Measurements from ENCODE around the genes WFS1 and CCDC96.

DNA sequence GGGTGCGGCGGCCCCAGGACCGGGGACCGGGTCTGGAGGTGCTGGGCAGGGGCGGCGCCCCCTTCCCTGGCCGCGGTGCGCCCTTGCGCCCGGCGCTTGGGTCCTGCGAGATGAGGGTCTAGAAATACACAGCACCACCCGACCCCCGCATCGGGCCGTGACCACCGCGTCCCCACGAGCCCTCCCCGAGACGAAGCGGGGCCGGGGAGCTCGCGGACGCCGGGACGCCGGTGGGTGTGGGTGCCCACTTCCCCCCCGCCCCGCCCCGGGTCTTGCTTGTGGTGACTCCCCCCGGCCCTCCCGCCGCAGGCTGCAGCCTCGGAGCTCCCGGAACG lies 360 bp downstream of the NSG1 start:
- RRBS: 7% methylated on average over 19 of the region's 39 CpGs

DNA sequence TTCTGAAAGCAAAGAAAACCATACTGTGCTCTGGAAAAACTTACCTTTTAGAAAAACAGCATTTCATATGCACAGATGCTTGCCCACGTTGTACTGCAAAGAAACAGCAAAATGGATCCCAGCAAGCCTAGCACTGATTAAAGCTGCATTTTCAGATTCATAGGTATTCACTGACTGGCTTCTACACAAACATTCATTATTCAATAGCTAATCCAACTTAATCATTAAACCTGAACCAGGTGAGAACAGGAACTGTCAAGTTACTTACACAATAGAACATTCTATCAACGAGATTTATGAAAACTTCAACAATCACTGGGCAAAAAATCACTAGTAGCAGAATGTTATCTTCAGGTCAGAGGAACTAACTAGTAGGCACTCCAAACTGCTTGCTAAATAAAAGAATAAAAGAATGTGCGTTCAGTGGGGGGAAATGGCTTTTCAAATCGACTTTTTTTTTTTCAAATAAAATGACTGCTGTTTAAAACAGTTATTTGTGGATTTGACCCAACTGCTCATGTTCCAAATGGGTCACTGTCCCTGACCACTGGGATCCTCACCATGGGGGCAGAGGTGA lies 42.3 kb downstream of the STX18 start:
- RRBS: no CpG with 5 or more reads among the region's 4 CpGs

DNA sequence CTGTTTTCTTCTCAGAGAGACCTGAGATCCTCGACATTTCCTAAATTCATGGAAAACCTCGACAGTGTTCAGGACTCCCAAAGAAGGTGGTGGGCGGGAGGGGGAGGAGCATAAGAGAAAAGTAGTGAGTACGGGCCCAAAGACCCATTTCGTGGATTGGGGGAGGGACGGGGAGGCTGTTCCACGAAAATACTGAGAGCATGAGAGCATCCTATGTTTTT lies 5.7 kb upstream of the MSX1 start:
- RRBS: no CpG with 5 or more reads among the region's 7 CpGs

- RRBS: no CpG with 5 or more reads among the region's 11 CpGs
Observed at GRCh38 chr4:5662784-5663655, 45.3 kb downstream of the EVC2 start.

GRCh38 chr4:6198812-6199434 lies 1.4 kb downstream of the JAKMIP1 start:
- RRBS: 5% methylated on average over 9 of the region's 27 CpGs

GRCh38 chr4:6269370-6270168 lies at the start of gene WFS1:
TSS of gene WFS1 (plus strand) at chr4:6269850.
- RRBS: 5% methylated on average over 52 of the region's 77 CpGs

GRCh38 chr4:6271678-6272237 lies 2.1 kb downstream of the WFS1 start:
- RRBS: 82% methylated on average over 6 of the region's 15 CpGs

- RRBS: no CpG with 5 or more reads among the region's 7 CpGs
Observed at GRCh38 chr4:6273078-6273536, 3.5 kb downstream of the WFS1 start.

DNA sequence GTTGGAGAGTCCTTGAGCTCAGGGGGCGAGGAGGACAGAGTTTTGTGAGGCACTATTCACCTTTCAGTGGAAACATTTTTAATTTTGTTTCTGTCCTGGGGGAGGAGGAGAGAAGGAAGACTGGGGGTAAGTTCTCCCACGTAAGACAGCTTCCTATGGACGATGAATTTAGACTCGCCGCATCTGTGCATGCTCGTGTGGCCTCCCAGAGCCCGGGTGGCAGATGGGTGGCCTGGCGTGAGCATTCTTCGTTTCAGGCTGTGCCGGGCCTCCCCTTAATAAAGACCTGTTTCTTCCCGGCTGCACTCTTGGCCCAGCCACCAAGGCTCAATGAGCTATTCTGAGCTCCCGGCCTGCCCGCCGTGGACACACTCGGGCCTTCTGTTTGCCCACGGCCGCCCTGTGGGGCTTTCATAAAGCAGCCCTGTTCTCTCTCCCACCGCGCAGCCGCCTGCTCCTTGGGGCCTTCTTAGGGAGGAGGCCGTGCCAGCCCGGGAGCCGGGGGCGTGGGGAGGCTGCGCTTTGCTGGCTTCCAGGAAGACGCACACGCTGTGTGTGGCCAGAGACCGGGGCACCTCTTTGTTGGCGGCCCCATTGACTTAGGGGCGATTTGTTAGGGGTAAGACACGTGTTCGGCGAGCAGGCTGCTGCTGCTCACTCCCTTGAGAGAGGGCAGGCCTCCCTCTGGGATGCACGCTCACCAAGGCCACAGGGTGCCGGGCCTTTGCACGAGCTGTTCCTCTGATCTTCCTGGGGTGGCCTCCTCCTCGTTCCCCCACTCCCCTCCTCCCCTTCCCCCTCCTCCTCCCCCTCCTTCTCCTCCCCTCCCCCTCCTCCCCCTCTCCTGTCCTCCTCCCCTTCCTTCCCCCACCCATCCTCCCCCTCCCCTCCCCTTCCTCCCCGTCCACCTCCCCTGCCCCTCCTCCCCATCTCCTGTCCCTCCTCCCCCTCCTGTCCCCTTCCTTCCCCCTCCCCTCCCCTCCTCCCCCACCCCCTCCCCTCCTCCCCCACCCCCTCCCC lies 11.2 kb downstream of the BLOC1S4 start:
- RRBS: 82% methylated on average over 12 of the region's 38 CpGs

DNA sequence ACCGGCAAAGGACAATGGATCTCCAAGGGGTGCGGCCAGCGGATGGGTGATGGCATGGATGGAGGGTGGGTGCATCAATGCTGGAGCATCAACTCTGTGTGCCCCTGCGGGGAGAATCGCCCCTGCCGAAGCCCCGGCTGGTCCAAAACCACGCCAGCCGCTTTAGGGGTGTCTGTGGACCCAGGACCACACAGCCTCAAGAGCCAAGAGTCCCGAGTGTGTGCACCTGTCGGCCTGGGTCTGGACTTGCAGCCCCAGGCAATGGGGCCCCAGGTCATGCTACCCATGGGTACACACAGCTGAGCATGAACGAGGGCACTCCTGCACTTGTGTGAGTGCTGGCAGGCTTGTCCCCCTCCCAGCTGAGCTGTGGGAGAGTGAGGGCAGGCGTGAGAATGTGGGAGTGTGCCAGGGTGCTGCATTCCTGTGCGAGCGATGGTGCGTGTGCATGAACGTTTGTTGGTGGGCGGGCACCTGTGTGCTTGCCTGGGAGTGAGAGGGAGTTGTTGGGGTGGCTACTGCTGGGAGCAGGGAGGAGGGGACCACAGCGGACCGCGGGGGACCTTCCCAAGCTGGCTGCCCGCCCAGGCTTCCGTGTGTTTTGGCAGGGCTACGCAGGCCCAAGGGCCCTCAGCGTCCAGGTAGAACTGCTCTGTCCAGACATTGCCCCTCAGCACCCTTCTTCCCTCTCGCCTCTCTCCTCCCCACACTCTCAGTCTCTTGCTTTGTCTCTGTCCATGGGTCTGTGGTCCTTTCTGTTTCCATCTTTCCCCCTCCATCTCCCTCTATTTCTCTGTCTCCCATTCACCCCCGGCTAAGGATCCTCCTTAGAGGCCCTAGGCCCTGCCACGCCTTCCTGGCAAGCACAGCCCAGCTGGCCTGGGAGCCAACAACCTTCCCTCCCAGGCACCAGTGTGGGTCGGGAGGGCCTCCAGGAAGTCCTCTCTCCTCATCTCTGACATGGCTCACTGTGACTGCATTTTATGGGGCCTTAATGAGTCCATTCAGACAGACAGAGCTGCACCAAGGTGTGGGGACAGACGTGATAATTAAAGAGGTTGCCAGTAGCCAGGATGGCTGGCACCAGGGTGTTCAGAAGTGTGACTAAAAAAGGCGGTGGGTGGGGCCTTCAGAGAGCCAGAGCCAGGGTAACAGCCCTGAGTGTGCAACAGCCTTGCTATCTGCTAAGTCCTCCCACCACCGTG lies 31.0 kb downstream of the BLOC1S4 start:
- RRBS: 90% methylated on average over 4 of the region's 32 CpGs

DNA sequence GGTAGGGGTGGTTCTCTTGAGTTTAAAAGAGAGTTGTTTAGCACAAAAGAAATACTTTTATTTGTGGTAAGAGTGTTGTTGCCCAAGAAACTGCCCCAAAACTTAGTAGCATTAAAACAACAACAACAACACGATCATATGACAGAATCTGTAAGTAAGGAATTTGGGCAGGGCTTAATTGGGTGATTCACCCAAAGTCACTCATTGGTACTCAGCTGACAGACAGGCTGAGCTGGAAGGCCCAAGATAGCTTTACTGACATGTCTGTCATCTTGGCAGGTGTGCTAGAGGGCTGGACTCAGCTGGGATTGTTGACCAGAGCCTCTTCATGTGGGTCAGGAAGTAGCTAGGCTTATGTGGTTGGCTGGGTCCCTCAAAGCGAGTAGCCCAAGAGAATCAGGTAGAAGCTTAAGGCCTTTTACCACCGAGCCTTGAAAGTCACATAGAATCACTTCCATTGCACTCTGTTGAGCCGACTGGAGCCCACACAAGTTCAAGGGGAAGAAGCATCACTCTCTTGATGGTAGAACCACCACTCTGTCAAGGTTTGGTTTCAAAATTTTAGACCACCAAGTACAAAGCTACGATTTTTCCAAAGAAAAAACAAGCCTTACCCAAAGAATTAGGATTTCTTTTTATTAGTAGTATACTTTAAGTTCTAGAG lies 52.4 kb downstream of the KIAA0232 start:
- RRBS: no CpG with 5 or more reads among the region's 5 CpGs

- RRBS: no CpG with 5 or more reads among the region's 5 CpGs
Observed at GRCh38 chr4:6841921-6842360, 59.4 kb downstream of the KIAA0232 start.

DNA sequence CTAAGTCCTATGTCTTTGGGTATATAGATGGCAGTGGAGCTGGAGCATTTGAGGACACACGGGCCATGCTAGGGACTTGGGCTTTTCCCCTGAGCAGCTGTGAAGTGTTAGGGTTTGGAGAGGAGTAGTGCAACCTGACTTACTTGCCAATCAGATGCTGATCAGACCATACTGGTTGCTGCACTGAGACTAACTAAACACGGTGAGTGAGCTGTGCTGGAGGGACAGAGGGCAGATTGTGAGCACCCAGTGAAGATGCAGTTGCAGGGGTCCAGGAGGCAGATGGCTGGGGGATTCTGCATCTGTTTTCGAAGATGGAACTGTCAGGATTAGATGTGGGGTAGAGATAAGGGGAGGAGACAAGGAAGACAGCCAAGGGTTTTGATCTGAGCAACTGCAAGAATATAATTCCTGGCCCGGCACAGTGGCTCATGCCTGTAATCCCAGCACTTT lies 60.7 kb upstream of the TBC1D14 start:
- RRBS: no CpG with 5 or more reads among the region's 4 CpGs

- RRBS: no CpG with 5 or more reads among the region's 7 CpGs
Observed at GRCh38 chr4:6883905-6885075, 25.3 kb upstream of the TBC1D14 start.

DNA sequence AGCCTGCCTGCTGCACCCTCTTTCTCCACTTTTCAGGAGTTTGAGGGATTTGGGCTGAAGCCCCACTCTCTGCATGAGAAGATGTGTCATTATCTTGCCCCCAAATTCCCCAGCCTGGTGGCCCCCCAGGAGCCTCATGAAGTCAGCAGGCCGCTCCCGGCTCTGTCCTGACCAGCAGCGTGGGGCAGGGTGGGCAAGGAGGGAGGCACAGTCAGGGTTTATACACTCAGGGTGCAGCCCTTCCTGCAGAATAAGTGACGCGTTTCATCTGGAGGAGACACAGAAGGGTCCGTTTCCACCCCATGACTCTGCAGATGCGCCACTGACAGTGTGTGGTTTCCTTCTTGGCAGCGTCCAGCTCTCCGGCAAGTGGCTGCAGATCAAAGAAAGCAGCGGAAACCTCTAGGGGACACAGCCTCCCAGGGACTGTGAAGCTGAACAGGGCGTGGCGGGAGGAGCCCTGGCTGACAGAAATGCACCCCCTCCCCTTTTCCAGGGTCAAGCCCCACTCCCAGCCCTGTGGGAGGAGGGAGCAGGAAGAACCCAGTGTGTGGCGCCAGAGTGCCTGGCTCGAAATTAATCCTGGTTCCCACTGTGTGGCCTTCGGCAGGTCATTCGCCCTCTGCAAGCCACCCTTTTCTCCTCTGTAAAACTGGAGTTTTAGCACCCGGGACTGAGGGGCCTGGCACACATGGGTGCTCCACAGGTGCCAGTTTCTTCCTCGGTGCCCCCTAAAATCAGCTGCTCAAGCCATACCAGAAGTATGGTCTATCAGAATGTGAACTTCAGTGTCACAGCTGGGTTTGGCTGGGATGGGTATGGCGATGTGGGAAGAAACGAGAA lies 17.3 kb upstream of the TBC1D14 start:
- RRBS: no CpG with 5 or more reads among the region's 20 CpGs

GRCh38 chr4:6908831-6909550 lies 635 bp upstream of the TBC1D14 start:
- RRBS: 0% methylated on average over 8 of the region's 48 CpGs

DNA sequence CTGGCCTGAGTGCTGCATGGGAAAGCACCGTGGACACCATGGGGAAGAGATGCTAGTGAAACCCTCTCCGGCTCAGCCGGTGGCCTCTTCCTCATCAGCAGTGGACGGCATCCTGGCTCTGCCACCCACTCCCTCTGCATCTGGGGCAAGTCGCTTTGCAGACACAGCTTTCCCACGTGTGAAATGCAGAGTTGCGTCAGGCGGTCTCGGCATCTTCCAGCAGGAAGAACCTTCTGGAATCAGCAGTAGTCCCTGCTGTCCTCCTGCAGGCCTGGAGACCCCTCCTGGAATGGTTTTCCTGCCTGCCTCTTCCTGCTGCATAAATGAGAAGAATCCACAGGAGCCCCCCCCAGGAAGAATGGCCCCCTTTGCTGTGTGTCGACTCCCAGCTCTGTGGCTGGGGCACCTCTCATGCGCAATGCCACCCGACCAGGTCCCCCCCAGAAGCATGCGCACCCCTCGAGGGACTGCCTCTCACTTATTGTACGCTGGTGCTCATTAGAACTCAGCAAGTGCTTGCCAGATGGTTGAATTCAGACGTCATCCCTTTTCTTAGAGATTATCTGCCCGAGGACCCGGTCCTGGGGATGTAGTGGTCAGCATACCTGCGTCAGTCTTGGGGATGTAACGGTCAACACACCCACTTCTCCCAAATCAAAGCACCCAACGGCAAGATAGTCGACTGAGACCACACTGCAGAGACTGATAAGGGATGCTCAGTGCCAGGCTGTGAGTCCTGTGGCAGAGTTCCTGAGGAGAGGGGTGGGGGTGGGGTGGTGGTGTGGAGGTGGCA lies 29.6 kb downstream of the TBC1D14 start:
- RRBS: no CpG with 5 or more reads among the region's 22 CpGs

GRCh38 chr4:6955403-6956041 lies 45.9 kb downstream of the TBC1D14 start:
- RRBS: no CpG with 5 or more reads among the region's 10 CpGs

- RRBS: 89% methylated on average over 2 of the region's 19 CpGs
Observed at GRCh38 chr4:7024862-7025314, 17.9 kb downstream of the CCDC96 start.

- RRBS: 8% methylated on average over 26 of the region's 90 CpGs
Observed at GRCh38 chr4:7042208-7043148, at the start of gene CCDC96. TSS of gene CCDC96 (minus strand) at chr4:7043001.

Data from UCH-1 (cell line).